Zone of skin (tissue), 1 donor: ENCODE measurements around a stretch of chr2.

DNA sequence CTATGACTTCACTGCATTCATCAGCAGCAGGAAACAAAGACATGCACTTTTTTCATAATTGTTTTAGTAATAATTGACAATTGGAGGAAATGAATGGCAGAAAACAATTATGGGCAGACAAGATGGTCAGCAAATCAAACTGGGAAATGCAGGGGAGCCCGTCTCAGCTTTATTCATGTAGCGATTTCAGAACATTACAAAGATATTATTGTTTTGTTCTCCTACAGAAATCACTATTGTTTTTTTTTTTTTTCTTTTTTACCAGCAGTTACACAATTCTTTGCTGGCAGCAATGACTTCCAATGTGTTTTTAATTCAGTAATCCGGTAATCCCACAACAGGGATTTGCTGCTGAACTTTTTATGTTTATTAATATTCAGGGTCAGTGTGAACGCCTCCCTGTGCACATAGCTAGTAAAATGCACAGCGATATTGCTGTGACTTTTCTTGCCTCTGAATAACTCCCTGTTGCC, 33.8 kb upstream of the RASGRP3 start:
- RRBS: no CpG with 5 or more reads among the region's 5 CpGs

DNA sequence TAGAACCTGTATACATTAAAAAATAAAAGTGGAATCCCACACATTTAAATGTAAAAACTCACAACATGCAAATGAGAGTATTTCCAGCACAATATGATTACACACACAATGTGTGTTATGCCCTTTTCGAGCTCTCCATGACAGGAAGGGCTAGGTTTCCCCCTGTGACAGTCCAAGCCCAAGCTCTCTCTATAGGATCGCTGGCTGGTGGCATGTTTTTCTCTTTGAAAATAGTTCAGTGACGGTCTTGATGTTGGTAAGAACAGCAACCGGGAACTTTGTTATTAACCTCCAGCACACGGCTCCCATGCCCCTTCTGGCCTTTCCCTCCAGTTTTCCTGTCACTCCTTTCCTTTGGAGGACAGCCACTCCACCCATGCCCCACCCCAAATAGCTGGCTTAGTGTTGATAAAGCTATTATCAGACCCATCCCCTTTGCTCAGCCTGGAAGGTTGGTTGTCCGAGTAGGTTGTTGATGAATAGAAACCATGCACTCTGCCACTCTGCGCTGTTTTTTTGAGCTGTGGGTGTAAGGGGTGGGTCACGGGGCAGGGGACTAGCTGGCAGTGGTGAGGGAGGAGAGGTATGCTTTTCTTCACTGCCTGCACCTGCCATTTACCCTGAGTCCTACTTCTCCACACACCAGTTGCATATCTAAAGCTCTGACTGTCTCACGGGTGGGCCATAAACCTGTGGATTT, 2.7 kb downstream of the RASGRP3 start:
- RRBS: no CpG with 5 or more reads among the region's 9 CpGs

DNA sequence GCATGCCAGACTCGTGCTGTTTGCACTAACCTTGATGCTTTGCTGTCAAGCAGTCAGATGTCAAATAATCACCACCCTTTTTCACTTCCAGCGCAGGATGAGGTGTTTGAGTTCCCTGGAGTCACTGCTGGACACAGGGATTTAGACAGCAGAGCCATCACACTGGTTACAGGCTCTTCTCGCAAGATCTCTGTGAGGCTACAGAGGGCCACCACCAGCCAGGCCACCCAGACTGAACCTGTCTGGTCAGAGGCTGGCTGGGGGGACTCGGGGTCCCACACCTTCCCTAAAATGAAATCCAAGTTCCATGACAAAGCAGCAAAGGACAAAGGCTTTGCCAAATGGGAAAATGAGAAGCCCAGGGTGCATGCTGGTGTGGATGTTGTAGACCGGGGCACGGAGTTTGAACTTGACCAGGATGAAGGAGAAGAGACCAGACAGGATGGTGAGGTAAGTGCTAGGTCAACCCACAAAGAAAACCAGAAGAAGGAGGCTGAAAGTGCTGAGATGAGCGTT, 40.5 kb downstream of the FAM98A start:
- RRBS: no CpG with 5 or more reads among the region's 7 CpGs

- RRBS: no CpG with 5 or more reads among the region's 3 CpGs
Observed at GRCh38 chr2:34390731-34391172, 791.7 kb upstream of the FAM98A start.

DNA sequence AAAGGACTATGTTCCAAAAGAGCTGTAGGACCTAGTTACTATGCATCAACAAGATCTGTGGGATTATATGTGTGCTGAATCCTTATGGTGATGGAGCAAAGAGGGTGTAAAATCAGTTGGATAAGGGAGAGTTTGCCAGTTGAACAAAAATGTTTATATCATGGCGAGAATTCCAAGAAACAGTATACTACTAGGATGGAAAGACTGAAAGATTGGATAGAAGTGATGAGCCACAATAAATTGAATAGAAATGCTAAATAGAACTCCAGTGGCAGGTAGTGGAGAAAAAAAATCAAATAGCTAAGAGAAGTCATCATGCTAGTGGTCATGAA, 710.4 kb upstream of the CRIM1 start:
- RRBS: no CpG with 5 or more reads among the region's 1 CpG

DNA sequence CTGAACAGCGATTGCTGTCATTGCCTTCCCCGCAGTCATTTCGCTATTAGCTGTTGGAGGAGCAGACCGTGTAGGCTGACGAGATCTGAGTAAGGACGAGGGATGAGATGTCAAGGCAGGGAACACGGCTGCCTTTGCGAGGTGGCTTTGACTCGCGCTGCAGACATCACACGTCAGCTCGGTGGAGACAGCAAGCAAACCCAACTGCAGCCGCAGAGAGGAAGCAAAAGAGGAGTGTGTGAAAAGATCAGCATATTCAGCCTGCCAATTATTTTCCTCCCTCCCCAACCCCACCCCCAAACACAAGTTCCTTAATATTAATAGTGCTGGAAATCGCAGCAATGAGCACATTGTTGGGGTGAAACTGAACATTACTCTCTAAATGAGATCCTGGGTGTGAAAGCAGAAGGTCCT, 115.1 kb upstream of the CRIM1 start:
- RRBS: no CpG with 5 or more reads among the region's 14 CpGs

DNA sequence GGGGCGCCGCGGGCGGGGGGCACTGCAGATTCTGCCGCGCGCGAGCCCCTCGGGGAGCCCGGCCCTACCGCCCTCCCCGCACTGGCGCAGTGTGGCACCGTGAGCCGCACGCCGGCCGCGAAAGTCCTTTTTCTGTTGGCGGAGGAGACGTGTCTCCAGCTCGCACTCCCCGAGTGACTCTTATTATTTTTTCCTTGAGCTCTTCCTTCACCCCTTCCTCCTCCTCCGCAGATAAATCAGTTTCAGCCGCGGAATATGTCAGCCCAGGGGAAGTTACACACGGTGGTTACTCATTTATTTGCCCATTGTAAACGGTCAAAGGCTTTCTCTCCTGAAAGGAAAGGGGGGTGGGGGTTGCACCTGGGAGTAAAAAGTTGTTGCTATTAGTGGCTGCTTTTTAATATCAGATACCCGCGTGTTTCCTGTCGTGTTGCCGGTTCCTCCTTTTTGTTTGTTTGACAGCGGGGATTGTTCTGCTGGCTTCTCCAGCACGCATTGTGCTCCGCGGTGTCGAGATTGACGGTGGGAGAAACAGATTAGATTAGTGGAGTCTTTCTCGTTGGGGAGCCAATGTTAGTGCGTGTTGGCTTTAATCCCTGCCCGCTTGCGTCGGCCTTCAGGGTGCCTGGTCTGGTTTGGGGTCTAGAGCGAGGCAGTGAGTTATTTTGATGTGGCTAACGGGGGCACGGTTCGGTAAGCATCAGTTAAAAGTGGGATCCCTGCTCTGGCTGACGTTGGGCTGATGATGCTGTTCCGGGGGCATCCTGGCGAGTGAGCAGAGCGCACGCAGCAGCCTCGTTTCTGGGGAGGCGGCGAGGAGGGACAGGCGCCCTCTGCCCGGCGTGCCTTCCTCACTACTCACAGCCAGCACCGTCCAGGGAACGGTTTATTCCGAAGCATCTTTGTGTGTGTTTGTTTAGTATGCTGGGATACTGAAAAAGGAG, 1.6 kb downstream of the CRIM1 start:
- RRBS: 1% methylated on average over 25 of the region's 61 CpGs

GRCh38 chr2:36441022-36441549, 85.5 kb downstream of the CRIM1 start:
- RRBS: no CpG with 5 or more reads among the region's 12 CpGs

DNA sequence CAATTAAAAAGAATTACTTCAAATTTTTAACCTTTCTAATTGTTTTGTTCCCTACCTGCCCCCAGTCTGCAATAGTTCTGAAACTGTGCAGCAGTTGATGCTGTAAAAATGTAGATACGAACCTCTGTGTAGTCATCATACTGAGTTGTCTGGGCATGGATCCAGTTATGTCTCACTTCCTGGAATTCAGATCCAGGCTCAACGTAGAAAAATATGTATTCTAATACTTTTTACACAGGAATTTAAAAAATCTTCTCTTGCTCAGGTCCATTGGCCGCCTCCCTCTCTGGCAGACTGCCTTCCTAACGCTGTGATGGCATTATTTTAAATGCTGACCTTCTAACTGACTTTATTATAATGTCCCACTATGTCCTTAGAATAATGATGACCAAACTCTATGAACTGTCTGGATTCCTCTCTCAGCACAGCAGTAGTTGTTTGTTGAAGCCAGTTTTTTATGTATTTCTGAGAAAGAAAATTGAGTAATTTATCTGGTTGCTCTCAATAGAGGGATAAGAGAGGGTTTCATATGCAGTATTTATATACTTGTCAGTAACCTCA, 119.6 kb downstream of the FEZ2 start:
- RRBS: no CpG with 5 or more reads among the region's 4 CpGs

- RRBS: no CpG with 5 or more reads among the region's 10 CpGs
Observed at GRCh38 chr2:36530581-36531487, 67.1 kb downstream of the FEZ2 start.

DNA sequence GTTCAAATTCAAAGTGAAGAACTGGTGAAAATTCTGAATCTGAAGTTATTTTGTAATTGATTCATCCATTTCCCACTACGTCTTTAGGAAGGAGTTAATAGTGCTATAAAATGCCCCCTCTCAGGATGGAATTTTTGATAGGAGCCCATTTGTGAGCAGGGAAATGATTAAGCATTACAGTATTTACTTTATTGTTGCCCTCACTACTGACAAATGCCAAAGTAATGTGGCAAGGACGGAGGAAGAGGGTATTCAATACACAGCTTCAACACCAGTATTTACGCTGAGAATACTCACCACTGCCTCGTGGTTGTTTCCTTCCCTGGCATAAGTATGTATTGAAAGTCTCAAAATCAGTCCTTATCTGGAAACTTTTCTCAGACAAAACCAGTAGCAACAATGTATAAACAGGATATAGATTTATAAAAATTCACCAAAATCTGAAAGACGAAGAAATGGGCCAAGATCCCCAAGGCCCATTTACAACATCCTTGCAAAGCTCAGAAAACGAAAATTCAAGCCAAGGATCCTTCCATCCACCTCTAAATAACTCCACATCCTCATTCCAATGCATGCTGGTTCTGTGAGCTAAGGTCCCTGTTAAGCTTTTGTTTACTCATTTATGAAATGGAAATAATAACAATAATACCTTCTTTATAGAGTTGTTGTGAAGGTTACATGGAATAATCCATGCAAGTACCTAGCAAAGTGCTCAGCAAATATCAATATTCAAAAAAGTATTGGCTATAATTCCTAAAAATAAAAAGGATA, 29.3 kb downstream of the FEZ2 start:
- RRBS: no CpG with 5 or more reads among the region's 6 CpGs

GRCh38 chr2:36649933-36650520, 46.5 kb upstream of the VIT start:
- RRBS: no CpG with 5 or more reads among the region's 2 CpGs

DNA sequence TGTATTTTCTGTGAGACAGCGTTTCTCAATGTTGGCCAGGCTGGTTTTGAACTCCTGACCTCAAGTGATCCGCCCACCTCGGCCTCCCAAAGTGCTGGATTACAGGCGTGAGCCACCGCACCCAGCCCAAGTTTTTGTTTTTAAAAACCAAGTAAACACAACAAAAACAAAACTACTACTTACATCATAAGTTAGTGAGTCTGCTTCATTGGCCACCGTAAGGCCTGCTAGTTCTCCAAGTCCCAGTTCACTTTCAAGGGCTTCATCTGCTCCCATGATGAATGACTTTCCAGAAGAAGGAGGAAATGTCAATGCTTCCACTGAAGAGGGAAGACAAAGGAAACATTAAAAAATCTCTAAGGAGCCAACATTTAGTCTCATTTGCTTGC, 88.6 kb downstream of the STRN start:
- RRBS: no CpG with 5 or more reads among the region's 6 CpGs

- RRBS: no CpG with 5 or more reads among the region's 5 CpGs
Observed at GRCh38 chr2:36961719-36962219, 4.6 kb downstream of the STRN start.

DNA sequence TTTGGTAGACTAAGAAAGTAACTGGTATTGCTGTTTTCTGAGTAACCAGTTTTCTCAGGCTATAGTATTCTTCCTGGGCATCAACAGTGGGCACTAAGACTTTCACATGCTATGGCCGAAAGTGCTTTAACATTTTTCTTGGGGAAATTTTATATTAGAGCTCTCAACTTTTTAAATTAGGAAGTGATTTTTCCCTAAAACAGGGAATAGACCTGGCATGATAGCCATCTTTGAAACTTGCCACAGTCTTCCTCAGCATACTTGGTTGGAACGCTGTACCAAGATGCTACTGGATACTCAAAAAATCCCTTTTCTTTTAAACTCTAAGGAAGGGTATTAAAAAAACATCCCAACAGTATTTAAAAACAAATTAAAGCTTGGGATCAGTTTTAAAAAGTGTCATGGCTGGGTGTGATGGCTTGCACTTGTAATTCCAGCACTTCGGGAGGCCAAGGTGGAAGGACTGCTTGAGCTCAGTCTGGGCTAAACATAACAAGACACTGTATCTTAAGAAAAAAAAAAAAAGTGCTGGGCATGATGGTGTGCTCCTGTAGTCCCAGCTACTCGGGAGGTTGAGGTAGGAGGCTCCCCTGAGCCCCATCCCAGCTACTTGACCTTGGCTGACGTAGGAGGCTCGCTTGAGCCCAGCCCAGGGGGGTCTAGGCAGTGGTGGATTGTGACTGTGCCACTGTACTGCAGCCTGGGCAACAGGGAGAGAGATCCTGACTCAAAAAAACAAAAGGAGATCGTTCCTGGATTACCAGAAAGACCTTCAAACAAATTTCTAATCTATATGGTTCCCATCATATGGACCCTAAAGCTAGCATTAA, 4.1 kb downstream of the CEBPZOS start:
- RRBS: no CpG with 5 or more reads among the region's 7 CpGs

DNA sequence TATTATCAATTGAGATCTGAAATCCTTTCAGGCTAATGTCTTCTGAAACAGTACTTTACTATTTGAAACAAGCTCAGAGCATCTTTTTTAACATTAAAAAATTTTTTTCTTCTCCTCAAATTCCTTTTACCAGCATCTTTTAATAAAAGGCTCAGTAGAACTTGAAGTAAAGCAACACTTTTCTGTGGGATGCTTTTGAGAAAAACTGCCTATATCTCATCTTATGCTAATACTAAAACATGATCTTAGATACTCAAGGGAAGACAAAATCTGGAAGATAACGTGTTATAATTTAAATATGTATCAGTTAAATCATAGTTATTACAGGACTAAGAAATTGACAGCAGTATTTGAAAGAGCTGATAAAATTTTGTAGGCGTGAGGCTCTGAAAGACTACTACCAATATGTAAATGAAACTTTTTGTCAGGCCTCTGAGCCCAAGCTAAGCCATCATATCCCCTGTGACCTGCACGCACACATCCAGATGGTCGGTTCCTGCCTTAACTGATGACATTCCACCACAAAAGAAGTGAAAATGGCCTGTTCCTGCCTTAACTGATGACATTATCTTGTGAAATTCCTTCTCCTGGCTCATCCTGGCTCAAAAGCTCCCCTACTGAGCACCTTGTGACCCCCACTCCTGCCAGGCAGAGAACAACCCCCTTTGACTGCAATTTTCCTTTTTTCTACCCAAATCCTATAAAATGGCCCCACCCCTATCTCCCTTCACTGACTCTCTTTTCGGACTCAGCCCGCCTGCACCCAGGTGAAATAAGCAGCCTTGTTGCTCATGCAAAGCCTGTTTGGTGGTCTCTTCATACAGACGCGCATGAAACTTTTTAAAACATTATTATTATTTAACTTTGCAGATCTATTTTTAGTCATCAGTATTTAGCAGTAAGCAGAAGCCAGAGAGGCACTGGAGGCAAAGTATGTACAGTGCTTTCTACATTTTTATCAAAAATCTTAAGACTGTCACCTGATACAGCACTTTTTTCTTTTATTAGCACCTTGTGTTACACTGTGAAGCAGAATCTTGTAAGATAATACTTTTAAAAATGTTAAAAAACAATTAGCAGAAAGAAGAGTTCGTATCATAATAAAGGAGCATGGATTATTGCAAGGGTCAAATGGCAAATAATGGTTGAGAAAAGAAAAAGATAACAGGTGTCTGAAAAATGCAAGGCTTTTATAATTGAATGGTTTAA, 8.9 kb downstream of the CEBPZOS start:
- RRBS: no CpG with 5 or more reads among the region's 9 CpGs

- RRBS: no CpG with 5 or more reads among the region's 3 CpGs
Observed at GRCh38 chr2:37211791-37212101, 15.4 kb downstream of the CEBPZOS start.

DNA sequence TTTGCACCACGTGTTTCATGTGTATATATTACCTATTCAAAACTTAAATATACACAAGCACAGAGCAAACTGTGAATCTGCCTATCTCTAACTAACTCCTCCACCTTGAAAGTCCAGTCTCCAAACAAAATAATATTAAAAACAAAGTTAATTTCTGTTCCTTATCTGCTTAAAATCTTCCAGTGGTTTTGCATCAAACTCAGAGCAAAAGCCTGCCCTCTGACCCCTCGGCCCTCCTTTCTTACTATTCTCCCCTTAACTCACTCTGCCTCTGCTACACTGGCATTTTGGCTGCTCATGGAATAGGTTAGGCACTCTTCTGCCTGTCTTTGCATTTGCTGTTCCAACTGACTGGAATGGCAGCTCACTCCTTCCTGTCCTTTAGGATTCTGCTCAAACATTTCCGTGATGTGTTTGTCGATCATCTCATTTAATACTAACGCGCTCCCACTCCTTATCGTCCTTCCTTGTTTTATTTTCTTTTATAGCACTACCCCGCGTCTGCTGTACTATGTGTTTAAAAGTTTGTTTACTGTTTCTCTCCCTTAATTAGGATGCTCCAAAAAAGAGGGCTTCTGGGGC, 861 bp downstream of the CEBPZ start:
- RRBS: no CpG with 5 or more reads among the region's 9 CpGs